Left common carotid artery plus branches (tissue), 1 donor: ENCODE data around the genes DISP2, SPINT1 and RHOV.

DNA sequence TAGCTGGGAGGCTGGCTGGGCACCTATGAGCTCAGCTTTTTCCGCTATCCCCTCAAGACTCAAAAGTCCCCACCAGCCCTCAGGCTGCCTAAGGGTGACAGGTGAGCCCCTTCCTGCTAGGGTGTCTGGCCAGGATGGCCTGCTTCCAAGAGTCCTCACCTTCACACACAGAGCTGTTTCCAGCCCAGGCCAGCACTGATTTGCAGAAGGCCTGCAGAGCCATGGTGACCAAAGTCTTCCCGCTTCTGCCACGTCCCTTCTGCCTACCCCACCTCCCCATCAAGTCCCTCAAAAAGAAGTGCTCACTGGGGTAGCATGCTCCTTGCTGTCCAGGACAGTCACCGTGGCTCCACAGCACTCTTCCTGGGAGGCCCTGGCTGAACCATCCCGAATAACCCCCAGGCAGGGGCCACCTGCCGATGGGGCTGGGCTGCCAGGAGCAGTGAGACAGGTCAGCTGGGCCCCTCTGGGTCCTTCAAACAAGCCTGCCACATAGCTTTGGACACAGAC lies 20.4 kb downstream of the BMF start:
- PRO-cap = no peak

DNA sequence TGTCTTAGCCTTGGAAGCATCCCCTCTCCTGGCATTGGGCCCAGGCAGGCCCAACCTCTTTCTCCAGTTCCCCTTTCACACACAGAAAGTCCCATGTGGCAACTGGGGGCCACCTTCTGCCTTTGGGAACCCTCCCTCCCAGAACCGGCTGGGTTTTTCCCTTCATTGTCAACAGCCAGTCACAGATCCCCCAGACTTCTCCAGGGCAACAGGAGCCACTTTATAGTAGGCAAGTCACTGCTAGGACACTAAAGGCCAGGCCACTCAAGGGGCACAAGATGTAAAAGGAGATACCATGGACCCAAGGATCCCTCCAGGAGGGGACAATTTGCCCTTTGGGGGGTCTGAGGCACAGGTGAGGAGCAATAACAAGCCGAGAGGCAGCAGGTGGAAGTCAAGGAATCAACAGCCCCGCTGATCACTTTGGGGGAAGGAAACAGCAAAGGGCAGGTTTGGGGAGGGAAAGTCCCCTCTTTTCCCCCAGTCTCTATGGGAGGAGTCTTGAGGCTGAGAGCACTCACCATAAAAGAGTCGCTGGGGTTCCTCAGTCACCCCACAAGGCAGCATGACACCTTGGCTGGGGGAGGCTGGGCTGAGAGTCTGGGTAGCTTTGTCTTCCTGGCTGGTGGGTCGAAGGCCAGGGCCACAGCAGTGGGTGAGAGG lies 3.3 kb downstream of the BMF start:
- PRO-cap = no peak

GRCh38 chr15:40115595-40116301 lies 7.1 kb upstream of the BMF start:
- PRO-cap = no peak

- PRO-cap = no peak
Observed at GRCh38 chr15:40262916-40263808, 19.7 kb downstream of the ANKRD63 start.

GRCh38 chr15:40330267-40331366 lies 7.1 kb downstream of the INAFM2 start:
- PRO-cap = no peak

DNA sequence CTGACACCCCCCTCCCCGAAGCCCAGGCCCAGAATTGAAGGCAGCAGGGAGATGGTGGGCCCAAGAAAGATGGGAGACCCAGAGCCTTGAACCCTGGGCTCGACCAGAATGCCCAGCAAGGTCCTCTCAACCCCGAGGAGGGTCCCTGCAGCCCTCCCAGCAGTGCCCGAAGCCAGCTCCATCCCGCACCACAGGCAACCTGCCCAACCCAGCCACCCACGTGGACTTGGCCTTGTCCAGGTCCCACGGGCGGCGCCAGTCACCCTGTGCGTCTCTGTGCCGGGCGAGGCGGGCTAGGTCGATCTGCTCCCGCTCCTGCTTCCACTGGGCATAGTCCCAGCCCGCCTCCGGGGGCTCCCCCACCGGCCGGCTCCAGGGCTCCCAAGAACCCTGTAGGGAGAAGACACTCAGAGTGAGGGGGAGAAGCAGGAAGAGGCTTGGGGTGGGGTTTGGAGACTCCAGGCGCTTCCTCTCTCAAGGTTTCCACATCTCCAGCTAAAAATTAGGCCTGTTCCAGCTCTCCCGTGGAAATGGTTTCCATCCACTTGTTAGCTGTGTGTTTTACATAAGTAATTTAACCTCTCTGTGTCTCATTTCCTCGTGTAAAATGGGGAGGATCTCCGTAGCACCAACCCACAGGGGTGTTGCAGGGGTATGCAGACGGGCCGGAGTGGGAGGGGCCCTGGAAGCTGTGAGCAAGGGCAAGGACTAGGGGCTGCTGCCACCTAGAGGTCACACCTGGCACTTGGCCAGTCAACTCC lies 3.1 kb downstream of the CCDC9B start:
- PRO-cap = no peak

DNA sequence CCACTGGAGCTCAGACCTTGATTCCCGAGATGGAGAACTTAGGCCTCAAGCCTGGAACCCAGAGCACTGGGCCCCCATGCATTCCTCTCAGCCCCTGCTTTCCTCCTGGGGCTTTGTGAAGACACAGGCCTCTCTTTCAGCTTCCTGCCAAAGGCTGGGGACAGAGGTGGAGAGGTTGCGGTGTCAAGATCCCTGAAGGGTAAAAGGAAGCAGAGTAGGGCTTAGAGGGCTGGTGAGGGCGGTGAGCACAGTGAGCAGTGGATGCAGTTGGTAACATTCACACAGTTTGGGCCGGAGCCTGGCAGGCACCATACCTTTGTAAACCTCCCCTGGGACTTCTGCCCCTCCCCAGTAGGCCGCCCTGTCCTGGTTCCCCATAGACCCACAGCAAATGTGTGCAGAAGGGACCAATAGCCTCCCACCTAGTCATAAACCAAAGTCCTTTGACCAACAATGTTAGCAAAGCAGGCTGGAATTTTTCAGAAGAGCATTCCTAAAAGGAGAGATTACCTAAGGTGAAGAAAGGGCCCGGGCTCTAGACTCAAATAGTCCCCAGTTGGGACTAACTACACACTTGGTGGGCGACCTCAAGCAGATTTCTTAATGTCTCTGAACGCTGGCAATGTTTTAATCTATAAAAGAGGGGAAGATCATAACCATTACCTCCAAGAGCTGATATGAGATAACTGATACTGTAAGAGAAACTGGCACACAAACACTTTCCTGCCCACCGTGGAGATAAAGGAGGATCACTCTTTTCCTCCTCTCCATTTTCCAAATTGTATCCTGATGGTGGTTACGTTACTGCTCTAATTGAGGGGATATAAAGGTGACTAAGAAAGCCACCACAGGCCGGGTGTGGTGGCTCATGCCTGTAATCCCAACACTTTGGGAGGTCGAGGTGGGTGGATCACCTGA lies 1.6 kb upstream of the PHGR1 start:
- PRO-cap = no peak

DNA sequence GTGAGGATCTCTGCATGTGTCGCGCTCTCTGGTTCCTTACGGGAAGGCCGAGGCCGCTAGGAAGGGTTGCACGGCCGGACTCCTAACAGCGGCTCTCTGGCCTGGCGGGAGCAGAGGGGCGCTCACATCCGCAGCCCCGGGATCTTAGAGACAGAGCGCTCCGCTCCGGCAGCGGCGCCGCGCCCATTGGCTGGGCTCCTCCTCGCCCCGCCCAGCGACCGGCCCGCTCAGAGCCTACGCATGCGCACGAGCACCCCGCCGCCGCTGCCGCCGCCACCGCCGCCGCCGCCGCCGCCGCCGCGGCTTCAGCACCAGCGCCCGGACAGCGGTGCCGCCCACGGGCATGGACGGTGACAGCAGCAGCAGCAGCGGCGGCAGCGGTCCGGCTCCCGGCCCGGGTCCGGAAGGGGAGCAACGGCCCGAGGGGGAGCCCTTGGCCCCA lies at the start of gene DISP2:
TSS of gene DISP2 (plus strand) at position 241 of the 442 bp plus-strand sequence.
- PRO-cap = no peak

DNA sequence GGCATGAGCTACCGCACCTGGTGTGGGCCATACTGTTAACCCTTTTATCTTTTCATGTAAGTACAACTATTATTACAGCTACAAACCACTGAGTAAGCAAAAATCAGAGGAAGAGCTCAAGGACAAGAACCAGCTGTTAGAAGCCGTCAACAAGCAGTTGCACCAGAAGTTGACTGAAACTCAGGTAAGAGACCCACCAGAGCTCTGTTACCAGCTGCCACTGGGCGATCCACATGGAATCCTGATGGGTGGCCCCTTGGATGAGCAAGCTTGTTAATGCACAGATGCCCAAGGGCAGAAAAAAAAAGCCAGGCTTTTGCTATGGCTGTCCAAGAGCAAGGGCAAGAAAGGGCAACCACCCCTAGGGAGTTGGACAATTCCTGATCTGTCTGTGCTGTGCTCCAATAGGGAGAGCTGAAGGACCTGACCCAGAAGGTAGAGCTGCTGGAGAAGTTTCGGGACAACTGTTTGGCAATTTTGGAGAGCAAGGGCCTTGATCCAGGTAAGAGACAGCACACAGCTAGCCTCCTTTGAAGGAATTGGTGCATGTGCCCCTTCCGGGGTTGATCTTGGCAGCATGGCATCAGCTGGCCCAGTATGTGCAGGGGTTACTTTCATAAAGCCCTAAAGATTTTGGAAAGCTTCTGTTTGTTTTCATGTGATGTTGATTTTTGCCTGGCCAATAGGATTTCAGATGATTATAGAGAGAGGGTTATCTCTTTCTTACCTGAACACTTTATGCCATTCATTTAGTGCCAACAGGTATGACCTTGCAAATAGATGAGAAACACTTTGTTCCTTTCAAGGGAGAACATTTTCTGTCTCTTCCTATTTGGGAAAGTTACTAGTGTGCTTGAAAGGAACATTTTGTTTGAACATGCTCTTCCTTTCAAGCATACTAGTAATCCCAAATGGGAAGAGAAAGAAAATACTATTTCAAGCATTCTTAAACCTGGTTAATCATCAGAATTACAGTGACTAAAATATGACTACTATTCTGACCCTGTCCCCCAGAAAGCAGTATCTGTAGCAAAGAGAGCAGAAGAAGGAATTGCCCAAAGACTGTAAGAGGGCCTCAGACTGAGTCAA lies 7.3 kb downstream of the KNSTRN start:
- PRO-cap = no peak

- PRO-cap = no peak
Observed at GRCh38 chr15:40439209-40440183, 1.3 kb upstream of the BAHD1 start.

- PRO-cap = no peak
Observed at GRCh38 chr15:40445247-40446011, 4.7 kb downstream of the BAHD1 start.

DNA sequence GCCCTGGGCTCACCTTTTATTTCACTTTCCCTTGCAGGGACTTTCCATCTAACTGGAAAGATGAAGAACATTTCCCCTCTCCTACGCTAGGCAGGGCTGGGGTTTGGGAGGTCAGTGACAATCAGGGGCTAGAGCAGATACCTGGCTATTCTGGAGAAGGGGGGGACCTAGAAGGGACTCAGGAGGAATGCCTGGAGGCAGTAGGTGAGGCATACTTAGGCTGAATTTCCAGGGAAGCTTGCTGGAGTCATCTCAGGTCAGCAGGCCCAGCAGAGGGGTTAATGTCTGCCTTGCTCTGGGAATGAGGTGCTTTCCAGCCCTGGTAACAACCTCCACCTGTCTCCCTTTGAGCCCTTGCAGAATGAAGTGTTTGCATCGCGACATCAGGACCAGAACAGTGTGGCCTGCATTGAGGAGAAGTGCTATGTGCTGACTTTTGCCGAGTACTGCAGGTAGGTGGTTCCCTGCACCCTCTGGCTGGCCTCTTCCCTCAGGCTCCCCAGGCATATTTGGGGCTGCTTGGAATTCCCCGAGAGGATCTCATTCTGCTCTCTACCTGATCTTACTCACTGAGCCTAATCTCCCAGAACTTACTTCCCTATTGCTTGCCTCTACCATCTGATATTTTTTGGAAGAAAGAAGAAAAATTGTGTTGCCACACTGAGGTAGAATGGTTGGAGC lies 5.7 kb upstream of the CHST14 start:
- PRO-cap = no peak

- PRO-cap = no peak
Observed at GRCh38 chr15:40590559-40591089, 3.4 kb upstream of the KNL1 start.

DNA sequence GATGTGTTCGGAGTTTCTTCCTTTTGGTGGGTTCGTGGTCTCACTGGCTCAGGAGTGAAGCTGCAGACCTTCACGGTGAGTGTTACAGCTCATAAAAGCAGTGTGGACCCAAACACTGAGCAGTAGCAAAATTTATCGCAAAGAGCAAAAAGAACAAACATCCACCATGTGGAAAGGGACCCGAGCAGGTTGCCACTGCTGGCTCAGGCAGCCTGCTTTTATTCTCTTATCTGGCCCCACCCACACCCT lies 18.8 kb upstream of the RAD51 start:
- PRO-cap = no peak

DNA sequence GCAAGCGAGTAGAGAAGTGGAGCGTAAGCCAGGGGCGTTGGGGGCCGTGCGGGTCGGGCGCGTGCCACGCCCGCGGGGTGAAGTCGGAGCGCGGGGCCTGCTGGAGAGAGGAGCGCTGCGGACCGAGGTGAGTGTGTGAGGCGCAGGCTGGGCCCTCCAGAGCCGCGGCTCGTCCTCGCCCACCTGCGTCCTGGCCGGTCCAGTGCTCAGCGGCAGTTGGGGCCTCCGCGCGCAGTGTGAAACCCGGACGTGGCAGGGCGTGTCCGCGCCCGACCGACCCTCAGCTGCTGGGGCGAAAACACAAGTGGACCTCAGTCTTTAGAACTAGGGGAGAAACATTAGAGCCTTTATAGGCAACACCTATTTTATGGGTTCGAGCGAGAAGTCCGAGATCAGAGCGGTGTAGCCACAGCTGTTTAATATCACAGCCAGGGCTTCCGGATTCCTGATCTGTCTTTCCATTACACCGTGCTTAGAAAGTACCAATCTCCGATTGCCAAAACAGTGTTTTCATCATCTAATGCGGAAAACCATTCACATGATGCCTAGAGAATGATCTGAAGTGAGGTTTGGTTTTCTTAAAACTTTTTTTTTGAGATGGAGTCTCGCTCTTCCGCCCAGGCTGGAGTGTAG lies 441 bp downstream of the RAD51 start:
- PRO-cap = no peak

DNA sequence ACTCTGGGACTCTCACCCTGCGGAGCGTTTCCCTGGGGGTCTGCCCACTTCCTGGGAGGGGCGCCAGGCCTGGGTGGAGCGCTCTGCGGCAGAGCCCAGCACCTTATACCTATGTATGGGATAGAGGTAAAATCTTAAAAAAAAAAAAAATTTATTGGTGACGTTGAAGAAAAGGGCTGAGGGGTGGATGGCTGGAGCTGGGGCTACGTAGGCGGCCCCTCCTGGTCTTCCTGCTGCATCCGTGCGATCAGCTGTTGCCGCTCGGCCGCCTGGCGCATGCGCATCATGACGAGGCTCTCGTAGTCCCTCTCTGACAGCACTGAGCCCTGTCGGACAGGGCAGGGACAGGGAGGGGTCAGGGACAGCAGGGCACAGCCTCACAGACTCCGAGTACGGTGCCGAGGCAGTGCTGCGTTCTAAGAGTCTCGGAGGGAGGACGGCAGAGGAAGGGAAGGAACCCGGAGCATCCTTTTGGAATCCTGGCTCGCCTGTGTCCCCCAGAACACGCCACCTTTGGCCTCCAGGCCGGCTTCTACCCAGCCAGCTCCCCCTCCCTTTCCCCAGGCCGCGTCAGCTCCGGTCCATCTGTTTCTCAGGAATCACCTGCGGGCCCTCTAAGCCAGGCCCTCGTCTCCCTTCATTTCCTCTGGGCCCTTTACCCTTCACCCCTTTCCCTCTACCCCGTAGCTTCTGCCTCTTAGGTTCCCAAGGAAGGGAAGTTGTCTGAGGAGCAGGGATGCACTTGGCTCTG lies 1.9 kb upstream of the C15orf62 start:
- PRO-cap = no peak

- PRO-cap = no peak
Observed at GRCh38 chr15:40828281-40828535, 300 bp downstream of the PPP1R14D start.

GRCh38 chr15:40843742-40844569 lies at the start of gene SPINT1:
TSS of gene SPINT1 (plus strand) at chr15:40844048.
- PRO-cap = no peak

GRCh38 chr15:40872309-40873377 lies 1.4 kb downstream of the RHOV start:
- PRO-cap = no peak

DNA sequence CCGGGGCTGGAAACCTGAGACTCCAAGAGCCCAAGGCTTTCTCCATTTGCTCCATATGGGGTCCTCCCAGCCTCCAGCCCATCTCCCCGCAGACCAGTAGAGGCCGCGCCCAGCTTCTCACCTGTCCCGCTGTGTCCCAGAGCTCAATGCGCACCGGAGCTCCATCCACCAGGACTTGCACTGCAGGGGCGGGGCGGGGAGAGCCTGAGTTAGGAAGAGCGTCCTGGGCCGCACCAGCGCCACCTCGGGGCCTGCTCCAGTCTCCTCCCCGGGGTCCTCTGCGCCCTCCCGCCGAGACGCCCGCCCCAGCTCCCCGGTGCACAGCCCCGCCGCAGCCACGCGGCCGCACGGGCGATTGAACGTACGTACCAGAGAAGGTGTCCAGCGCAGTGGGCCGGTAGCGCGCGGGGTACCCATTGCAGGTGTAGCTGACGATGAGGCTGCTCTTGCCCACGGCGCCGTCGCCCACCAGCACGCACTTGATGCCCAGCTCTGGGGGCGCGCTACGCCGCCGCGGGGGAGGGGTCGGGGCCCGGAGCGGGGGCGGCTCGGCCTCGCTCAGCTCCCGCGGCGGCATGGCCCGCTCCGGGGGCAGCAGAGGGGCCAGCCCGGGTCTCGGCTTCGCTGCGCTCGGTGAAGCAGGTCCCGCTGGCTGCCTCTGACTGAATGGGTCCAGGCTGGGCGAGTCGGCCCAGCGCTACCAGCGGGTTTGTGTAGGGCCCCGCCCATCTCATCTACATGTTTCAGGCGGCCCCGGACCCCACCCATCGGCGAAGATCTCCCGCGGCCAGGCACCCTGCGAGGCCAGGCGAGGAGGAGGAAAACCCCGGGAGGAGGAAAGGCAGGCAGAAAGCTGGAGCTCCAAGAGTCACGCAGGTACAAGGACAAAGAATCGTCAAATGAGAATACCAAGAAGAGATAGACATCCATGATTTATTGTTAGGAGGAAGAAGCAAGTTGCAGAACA lies at the start of gene RHOV:
TSS of gene RHOV (minus strand) at position 672 of the 967 bp plus-strand sequence.
- PRO-cap = no peak